Left colon (tissue), 1 donor: ENCODE data around the genes PIK3CB, FOXL2, NMNAT3 and SPSB4.

- PRO-cap, result no peak
Observed at GRCh38 chr3:136151072-136151597, 45.0 kb downstream of the MSL2 start.

GRCh38 chr3:136250836-136251512, 834 bp downstream of the PCCB start:
- PRO-cap, result unidirectional peak, minus-strand start at chr3:136251070

DNA sequence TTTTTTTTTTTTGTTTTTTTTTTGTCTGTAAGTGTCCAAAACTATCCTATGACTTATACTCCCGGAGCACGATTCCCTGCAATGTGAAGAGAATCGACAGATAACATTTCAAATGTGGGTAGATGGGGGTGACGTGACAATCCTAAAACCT, 1.1 kb downstream of the STAG1 start:
- PRO-cap, result no peak

DNA sequence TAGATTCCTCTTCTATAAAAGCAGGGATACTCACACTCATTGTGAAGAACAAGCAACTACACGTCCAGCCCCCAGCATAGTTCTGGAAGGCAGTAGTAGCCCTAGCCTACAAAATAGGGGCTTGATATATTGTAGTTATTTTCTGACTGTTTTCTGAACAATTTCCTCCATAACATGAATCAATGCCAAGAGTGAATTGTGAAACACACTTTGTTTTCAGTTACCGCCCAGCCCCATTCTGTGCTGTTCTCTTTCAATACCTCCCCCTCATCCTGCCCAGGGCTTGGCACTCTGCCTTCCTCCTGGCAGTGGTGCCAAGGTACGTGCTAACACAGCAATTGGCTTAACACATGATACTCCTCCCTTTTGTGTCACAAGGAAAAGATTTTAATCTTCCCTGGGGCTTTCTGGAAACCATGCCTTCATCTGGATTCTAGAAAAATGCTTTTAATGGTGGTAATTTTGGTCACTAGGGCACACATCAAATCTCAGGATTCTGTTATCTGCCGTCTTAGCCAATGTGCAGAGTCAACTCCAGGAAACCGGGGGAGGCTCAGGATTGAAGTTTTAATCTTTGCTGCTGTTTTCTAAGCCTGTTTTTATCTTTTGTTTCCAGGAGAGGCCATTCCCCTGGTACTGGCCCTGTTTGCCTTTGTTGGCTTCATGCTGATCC, 37.2 kb downstream of the IL20RB start:
- PRO-cap, result bidirectional peak, plus-strand start at position 425 of the sequence, minus-strand start at position 240 of the sequence

DNA sequence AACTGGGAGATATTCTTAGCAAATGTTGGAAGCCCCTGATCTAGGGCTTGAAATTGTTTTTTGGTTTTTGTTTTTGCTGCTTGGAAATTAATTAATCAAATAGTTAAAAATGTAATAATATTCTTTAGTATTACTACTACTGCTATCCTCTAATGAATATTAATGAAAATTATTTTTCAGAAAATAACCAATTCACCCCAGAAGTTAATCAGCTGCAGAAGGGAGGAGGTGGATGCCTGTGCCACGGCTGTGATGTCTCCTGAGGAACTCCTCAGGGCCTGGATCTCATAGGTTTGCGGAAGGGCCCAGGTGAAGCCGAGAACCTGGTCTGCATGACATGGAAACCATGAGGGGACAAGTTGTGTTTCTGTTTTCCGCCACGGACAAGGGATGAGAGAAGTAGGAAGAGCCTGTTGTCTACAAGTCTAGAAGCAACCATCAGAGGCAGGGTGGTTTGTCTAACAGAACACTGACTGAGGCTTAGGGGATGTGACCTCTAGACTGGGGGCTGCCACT, 52.2 kb downstream of the IL20RB start:
- PRO-cap, result no peak

- PRO-cap, result no peak
Observed at GRCh38 chr3:137023360-137023814, 65.6 kb downstream of the IL20RB start.

DNA sequence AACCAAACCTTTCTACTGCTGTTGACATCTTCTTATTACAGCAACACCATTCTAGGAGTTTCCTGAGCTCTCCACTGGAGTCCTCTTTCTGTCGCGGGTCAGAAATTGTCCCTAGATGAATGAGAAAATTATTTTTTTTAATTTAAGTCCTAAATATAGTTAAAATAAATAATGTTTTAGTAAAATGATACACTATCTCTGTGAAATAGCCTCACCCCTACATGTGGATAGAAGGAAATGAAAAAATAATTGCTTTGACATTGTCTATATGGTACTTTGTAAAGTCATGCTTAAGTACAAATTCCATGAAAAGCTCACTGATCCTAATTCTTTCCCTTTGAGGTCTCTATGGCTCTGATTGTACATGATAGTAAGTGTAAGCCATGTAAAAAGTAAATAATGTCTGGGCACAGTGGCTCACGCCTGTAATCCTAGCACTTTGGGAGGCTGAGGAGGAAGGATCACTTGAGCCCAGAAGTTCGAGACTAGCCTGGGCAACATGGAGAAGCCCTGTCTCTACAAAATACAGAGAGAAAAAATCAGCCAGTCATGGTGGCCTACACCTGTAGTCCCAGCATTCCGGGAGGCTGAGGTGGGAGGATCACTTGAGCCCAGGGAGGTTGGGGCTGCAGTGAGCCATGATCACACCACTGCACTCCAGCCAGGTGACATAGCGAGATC, 21.9 kb downstream of the CLDN18 start:
- PRO-cap, result no peak

DNA sequence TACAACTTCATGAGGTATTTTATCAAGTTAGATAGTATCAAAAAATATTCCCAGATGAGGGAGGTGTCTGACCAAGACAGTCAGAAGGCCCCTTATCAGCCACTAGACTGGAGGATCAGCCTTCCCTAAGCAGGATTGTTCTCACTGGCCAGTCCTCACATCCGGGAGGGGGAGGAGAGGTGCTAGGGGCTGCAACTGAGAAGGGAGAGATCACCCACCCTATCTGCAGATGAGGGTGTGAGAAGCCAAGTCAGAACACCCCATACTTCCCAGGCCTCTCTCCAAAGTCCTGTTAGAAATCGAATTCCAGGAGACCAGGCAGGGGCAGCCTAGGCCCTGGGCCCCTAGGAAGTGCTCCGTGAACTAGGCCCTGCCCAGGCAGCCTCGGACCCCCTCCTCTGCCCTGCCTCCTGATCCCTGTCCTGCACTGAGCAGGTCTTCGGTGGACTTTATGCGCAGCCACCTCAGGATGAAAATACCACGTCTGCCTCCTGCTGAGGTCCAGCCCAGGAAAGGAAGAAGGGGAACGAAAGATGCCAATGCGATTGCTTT, 980 bp downstream of the DZIP1L start:
- PRO-cap, result no peak

DNA sequence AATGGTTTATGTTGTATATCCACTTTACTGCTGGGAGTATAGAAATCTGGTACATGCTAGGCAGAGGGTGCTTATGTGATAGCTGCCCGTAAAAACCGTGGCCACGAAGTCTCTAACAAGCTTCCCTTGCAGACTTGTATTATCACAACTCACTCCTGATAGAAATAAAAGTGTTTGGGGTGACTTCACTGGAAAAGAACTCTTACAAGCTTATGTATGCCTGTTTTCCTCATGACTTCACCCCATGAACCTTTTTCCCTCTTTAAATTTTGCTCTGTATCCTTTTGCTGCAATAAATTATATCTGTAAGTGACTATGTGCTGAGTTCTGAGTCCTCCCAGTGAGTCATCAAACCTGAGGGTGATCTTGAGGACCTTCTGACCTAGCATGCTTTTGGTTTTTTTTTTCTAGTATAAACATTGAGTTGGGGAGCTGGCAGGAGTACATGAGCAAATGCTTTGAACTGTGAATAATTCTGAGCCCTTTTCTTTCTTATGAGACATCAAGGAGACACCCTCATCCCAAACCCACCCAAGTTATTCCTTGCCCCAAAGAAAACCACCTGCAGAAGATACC, 85.7 kb downstream of the FAIM start:
- PRO-cap, result no peak

GRCh38 chr3:138744635-138745290, 90.0 kb downstream of the PIK3CB start:
- PRO-cap, result no peak

DNA sequence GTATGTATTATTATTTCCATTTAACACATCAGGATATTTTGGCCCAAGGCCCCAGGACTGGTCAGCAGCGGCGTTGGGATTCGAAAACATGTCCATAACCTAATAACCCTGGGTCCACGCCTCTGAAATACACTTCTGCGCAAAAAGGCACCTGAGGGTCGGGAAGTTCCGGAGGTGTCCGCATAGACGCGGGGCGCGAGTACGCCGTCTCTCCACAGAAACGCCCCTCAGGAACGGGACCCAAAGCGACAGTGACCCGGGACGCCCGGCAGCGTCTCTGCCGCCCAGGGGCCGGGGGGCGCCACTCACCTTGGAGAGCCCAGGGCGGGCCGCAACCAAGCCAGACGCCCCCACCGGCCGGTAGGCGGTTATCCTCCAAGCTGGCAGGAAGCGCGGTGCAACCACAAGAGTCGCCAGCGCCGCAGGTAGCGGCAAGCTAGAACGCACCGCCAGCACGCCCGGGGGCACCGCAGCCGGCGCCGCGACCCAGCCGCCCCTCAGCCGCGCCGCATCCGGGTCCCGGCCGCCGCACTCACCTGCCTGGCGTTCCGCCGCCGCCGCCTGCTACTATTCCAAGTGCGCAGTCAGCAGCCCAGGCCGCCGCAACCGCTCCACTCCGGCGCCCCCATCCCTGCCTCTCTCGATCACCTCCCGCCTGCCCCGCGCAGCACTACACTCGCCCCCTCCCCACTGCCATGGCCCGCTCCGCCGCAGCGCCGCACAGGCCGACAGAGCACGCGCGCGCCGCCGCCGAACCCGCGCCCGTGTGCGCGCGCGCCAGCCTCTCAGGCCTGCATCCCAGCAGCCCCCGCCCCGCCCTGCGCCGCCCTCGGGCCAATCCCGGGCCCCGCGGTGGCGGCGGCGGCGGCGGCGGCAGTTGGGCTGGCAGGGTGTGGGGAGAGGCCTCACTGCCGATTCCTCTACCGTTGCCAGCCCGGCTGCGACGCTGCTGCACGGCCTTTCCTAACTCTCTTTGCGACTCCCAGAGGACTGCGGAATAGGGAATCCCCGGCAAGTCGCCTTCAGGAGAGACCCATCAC, at the start of gene PIK3CB:
Gene PIK3CB, minus strand, starts transcription at position 770 of the 1,040 bp plus-strand sequence.
- PRO-cap, result unidirectional peak, plus-strand start at position 243 of the sequence; bidirectional peak, plus-strand start at position 386 of the sequence, minus-strand start at position 253 of the sequence; bidirectional peak, plus-strand start at position 575 of the sequence, minus-strand start at position 538 of the sequence; bidirectional peak, plus-strand start at position 911 of the sequence, minus-strand start at position 760 of the sequence

GRCh38 chr3:138946616-138947534, at the start of gene FOXL2:
Gene FOXL2, minus strand, starts transcription at chr3:138947137.
- PRO-cap, result no peak

- PRO-cap, result unidirectional peak, minus-strand start at chr3:139677888; unidirectional peak, minus-strand start at chr3:139677972
Observed at GRCh38 chr3:139677411-139678249, at the start of gene NMNAT3. Gene NMNAT3, minus strand, starts transcription at chr3:139677972.

GRCh38 chr3:140941167-140941754, 375 bp upstream of the SLC25A36 start:
- PRO-cap, result bidirectional peak, plus-strand start at chr3:140941873, minus-strand start at chr3:140941674

DNA sequence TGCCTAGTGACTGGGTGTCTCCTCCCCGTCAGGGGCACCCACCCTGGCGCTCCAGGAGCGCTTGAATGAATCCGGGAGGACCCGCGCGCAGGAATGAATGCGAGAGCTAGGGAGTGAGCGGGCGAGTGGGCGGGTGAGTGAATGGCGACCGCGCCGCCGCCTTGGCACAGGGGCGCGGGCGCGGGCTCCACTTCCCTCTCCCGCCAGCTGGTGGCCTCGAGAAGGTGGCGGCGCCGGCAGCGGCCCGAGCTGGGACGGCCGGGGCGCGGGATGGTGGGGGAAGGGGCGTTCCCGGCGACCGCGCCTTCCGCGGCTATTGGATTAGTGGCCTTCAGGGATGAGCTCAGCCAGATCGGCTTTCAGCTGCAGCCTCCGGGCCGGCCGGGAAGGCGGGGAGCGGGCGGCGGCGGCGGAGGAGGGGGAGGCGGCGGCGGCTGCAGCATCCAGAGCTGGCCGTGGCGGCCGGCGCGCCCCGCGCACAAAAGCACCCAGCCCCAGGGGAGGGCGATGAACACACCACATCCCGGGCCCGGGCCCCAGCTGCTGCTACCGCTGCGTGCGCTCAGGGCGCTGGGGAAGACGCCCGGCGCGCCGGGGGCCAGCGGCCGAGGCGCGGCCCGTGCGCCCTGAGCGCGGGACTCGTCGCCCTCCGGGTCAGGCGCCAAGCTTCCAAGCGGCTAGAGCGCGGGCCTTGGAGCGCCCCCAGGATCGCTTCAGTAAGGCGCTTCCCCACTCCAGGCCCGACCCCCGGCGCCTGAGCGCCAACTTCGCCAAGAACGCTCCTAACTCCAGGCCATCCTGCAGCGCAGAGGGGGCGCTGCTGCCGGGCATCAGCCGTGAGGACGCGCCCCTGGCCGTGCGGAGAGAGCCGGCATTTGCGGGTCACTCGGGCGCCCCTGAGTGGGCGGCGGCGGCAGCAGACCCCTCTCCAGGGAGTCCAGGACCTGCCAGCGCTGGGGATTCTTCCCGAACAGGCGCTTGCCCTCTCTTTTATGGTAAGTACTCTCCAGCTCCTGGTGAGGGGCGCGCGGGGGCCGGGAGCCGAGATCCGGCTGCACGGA, at the start of gene SPSB4:
Gene SPSB4, plus strand, starts transcription at position 350 of the 1,061 bp plus-strand sequence.
- PRO-cap, result no peak

DNA sequence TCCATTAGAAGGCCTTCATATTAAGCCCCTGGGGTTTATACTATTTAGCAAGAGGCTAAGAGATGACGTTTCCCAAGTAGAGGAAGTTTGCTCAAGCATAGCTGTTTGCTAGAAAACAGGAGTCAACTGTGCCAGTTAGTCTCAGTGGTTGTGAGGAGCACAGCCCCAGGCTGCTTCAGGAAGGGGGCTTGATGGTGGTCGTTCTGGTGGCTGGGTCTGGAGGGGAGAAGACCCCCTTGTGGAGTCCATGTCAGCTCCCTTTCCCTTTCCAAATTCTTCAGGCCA, 64.8 kb downstream of the SPSB4 start:
- PRO-cap, result no peak

DNA sequence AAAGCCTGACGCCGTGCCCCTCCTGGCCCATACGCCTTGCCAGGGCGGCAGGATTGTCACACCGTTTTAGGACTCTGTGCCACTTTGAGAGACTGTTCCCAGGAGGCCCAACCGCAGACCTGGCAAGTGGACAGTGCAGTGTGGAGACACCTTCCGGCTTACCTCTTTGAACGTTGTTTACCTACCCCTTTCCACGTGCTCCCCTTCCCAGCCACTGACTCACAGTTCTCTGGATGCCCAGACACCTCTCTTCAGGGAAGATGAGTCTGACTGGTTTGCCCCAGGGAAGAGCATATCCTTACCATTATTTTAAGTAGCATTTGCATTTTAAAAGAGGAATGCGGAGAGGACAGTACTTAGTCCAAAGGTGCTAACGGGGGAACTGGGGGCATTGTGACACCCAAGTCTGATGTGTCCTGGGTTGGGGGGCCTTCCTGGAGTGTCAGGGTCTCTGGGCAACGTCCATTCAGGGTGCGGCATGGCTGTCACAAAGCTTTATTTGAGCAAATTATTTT, 83.9 kb upstream of the PXYLP1 start:
- PRO-cap, result no peak

GRCh38 chr3:141402448-141403385, 34.4 kb downstream of the ZBTB38 start:
- PRO-cap, result bidirectional peak, plus-strand start at chr3:141402620, minus-strand start at chr3:141402557; bidirectional peak, plus-strand start at chr3:141402766, minus-strand start at chr3:141402718; bidirectional peak, plus-strand start at chr3:141403020, minus-strand start at chr3:141402948

DNA sequence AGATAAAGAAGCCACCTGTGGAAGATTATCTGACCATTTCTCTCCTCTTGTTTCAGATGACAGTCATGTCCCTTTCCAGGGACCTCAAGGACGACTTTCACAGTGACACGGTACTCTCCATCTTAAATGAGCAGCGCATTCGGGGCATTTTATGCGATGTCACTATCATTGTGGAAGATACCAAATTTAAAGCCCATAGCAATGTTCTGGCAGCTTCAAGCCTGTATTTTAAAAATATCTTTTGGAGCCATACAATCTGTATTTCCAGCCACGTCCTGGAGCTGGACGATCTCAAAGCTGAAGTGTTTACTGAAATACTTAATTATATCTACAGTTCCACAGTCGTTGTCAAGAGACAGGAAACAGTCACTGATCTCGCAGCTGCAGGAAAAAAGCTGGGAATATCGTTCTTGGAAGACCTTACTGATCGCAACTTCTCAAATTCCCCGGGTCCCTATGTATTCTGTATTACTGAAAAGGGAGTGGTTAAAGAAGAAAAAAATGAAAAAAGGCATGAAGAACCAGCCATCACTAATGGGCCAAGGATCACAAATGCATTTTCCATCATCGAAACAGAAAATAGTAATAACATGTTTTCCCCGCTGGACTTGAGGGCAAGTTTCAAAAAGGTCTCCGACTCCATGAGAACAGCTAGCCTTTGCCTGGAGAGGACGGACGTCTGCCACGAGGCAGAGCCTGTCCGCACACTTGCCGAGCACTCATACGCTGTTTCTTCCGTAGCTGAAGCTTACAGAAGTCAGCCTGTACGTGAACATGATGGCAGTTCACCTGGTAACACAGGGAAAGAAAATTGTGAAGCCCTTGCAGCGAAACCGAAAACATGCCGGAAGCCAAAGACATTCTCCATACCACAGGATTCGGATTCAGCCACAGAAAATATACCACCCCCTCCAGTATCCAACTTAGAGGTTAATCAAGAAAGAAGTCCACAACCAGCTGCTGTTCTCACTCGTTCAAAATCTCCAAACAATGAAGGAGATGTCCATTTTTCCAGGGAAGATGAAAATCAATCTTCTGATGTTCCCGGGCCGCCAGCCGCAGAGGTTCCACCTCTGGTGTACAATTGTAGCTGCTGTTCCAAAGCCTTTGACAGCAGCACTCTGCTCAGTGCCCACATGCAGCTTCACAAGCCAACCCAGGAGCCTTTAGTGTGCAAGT, 44.1 kb upstream of the RASA2 start:
- PRO-cap, result no peak

GRCh38 chr3:141485627-141486611, 908 bp upstream of the RASA2 start:
- PRO-cap, result unidirectional peak, plus-strand start at chr3:141485877; bidirectional peak, plus-strand start at chr3:141486209, minus-strand start at chr3:141486106